Osteocyte (in vitro differentiated cells): ENCODE measurements around a stretch of chr2.

DNA sequence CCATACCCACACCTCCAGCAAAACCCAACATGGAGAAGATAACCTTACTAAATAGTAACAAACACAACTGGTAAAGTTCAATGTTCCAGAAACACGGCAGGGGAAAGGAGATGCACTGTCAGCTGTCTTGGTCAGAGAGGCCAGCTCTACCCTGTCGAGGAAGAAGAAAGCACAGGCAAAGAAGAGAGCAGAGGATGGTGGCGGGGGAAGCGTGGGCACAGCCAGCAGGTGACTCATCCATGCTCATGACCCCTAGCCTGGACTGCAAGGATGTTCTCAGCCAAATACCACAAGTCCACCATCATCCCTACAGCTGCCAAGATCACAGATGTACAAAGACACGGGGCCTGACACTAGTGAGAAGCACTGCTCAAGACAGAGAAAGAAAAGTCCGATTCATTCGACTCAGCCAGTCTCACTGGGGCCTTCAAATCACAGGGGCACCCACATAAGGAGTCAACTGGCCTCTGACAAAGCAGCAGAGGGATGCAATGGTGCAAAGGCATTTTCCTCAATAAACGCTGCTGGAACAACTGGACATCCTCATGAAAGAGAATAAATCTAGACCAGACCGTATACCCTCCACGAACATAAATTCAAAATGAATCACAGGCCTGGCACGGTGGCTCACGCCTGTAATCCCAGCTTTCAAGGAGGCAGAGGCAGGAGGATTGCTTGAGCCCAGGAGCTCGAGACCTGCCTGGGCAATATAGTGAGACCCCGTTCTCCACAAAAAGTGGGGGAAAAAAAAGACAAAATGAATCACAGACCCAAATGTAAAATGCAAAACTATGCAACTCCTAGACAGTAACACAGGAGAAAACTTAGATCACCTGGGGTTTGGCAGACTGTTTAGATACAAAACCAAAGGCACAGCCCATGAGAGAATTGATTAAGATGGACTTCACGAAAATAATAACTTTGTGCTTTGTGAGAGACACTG, 5.5 kb downstream of the DTYMK start:
- PRO-cap = no peak

GRCh38 chr2:241901775-241902972, 1.9 kb upstream of the FAM240C start:
- PRO-cap = no peak

- PRO-cap = no peak
These were observed 15.2 kb upstream of the FAM240C start for GRCh38 chr2:241915376-241915978.